Fallopian tube (tissue), 1 donor: ENCODE data around the genes TVP23B and FAM83G.

DNA sequence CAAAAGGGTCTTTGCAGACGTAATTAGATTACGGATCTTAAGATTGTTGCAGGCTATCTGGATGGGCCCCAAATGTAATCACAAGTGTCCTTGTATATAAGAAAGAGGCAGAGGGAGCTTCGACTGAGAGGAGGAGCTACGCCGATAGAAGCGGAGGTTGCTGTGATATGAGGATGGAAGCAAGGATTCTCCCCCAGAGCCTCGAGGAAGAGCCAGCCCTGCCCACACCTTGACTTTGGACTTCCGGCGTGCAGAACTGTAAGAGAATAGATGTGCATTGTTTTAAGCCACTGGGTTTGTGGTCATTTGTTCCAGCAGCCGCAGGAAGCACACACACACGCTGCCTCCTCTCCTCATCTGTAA, 10.5 kb upstream of the RAI1 start:
- PRO-cap: no peak

DNA sequence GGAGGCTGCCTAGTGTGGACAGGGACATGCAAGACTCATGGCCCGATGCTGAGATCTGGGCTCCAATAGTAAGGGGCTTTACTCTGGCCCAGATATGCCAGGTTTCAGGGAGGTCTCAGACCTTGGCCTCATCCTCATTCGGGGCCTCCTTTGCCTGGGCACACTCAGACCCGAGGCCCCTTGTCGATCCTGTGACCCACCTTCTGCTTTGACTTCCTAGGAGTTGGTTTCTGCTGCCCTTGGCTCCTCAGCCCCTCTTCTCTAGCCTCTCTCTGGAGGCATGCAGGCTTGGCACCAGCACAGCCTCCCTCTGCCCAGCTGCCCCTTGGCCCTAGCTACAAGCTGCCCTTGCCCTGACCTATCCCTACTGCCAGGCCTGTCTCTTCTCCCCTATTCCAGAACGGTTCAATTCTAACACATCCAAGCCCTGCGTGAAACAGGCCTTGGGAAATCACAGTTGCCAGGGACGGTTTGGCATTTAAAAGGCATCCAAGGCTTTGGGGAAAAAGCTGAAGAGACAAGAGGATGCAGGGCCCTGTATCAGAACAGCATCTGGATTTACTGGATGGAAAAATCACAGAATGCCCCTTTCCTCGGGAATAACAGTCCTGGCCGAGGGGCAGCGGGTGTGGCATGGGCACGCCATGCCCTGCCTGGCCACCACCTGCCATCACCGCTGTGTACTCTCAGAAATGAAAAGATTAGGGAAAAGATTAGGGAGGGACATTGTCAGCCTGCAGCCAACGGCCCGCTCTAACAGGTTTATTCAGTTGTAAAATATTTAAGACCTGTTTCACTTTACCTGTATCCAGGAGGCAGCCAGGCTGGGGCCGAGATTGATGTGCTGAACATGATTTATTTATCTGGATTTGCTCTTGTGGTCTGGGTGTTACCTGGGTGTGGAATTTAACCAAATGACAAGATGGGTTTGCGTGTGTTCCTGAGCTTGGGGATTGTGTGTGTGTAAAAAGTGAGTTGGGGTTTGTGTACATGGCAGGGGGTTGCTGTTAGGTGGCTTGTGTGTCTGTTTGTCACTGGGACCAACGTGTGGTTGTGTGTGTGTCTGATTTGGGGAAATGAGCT, 15.8 kb downstream of the RAI1 start:
- PRO-cap: bidirectional peak, plus-strand start at position 985 of the sequence, minus-strand start at position 755 of the sequence

DNA sequence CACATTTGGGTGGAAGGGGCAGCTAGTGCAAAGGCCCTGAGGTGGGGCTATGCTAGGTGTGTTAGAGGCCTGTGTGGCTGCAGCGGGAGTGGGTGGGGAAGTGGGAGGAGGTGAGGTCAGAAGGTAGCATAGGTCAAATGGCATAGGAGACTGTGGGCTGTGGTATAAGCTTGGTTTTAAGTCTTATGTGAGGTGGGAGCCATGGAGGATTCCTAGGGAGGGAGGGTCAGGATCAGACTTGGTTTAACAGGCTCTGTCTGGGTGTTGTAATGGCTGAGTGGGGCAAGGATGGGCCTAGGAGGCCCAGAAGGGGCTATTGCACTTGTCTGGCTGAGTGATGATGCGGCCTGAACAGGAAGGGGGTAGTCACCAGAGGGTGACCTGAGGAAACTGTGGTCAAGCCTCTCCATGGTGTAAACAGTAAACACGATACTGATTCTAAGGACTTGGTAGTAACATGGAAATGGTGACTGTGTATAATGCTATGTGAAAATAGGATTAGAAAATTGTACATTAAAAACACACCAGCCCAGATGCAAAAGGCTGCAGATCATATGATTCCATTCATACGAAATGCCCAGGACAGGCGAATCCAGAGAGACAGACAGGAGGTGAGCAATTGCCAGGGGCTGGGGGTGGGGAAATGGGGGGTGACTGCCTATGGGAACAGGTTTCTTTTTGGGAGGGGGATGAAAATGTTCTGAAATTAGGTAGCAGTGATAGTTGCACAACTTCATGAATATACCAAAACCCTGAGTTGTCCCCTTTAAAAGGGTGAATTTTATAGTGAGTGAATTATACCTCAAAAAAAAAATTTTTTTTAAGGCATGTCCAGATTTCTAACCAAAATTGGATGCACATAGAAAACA, 31.3 kb downstream of the RAI1 start:
- PRO-cap: no peak

DNA sequence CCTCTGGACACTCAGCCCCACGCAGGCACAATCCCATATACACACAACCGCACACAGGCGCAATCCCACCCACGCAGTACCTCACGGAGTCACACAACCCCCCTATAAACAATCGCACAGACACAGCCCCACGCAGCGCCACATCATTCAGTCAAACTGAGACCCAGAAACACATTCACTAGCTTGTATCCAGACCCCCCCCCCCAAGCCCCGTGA, 41.8 kb downstream of the RAI1 start:
- PRO-cap: no peak

DNA sequence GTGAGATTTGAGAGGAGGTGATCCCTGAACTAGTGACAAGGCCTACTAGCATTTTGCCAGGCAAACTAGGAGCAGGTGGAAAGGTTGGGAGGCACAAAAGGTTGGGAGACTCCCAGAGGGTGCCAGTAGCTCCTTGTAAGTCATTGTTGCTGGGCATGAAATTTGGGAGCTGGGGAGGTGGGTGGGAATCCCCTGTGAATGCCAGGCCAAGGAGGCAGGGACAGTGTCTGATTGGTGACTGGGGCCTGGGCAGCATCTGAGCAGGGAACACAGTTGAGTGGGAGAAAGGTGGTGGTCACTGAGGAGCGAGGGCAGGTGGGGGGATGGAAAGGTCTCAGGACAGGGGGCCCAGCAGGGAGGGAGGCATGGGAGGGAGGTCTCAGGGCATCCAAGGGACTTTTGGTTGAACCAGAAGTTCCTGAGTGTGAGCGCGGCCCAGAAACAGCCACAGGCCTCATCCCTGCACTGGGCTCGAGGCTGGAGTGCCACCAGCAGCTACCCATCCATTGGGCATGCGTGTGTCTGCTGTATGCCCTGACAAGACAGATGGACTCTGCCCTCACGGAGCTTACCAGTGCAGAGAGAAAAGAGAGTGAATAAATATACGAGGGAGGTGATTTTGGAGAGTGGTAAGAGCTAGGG, 75.1 kb downstream of the SREBF1 start:
- PRO-cap: no peak

GRCh38 chr17:17795986-17796676, 40.7 kb downstream of the SREBF1 start:
- PRO-cap: no peak

- PRO-cap: bidirectional peak, plus-strand start at chr17:17812865, minus-strand start at chr17:17812835
Observed at GRCh38 chr17:17812618-17813420, 24.0 kb downstream of the SREBF1 start.

GRCh38 chr17:17814810-17815535, 21.8 kb downstream of the SREBF1 start:
- PRO-cap: no peak

GRCh38 chr17:17827796-17828101, 9.0 kb downstream of the SREBF1 start:
- PRO-cap: no peak

DNA sequence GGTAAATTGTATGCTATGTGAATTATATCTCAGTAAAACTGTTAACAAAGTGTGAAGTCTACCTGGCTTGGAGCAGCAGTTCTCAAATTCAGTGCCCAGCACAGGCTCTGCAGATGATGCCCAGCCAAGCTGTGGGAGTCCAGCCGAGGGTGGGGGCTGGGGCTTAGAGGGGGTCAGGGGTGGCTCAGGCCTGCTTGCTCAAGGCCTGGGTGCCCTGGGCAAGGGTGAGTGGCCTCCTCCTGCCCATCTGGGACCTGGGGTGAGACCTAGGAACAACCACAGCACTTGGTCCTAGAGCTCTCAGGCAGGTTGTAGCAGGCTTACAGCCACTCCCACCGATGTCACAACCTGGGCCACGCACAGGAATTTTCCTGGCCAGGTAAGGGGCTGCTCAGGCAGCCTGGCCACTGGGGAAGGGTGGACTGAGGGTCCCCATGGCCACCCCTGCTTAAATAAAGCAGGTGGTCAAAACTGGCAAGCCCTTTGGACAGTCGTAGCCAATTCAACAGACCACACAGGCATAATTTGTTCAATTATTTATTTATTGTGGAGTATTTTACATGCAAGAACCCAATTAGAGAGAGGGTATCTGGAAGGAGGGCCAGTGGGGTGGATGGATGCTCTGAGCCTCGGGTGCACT, 6.3 kb upstream of the SREBF1 start:
- PRO-cap: no peak

- PRO-cap: no peak
Observed at GRCh38 chr17:18043828-18044292, 4.7 kb downstream of the GID4 start.

- PRO-cap: no peak
Observed at GRCh38 chr17:18067179-18067748, 20.5 kb upstream of the DRG2 start.

GRCh38 chr17:18070844-18071392, 16.8 kb upstream of the DRG2 start:
- PRO-cap: bidirectional peak, plus-strand start at chr17:18071208, minus-strand start at chr17:18071071

GRCh38 chr17:18208067-18209039, 17.1 kb upstream of the LLGL1 start:
- PRO-cap: no peak

GRCh38 chr17:18316032-18316714, 1.1 kb downstream of the SMCR8 start:
- PRO-cap: no peak

DNA sequence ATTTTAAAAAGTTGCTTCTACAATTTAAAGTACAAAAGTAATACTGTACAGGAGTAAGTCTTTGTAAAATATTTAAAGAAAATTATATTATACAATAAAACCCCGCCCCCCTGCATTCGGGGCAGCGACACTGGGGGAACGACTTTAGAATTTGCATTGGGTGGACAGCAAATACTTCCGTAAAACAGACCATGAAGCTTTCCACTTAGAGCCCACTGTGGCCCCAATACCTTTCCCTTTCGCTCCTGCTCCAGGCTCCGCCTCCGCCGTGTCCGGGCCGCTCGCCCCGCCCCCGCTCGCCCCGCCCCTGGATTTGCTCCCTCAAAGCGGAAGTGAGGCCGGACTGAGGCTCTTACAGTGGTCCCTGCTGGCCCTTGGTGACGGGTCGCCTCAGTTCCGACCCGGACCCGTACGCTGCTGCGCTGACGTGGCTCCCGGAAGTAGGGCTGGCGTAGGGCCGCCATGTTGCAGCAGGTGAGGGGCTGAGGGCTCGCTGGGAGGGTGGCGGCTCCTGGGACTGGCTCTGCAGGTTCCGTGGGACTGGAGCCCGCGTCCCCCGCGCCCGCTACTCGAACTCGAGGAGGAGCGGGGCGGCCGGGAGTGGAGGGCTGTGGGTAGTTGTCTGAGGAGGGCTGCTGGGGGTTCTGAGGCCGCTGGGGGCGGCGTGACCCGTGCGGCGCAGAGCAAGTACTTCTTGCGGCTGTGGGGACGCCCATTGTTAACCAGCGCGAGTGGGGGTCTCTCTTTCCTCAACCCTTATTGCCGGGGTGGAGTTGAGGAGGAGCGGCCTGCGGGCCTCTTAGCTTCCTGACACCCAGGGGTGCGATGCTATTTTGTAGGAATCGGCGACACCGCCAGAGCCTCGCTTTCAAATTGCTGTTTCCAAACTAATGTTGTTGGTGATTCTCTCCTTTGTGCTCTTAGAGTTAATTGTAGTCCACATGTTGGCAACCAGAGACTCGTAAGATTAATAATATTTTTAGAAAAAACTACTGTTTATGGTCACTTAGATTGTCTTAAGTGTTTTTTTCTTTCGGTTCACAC, at the start of gene TVP23B:
Gene TVP23B, plus strand, starts transcription at position 352 of the 1,044 bp plus-strand sequence.
- PRO-cap: bidirectional peak, plus-strand start at position 439 of the sequence, minus-strand start at position 247 of the sequence; unidirectional peak, plus-strand start at position 831 of the sequence

DNA sequence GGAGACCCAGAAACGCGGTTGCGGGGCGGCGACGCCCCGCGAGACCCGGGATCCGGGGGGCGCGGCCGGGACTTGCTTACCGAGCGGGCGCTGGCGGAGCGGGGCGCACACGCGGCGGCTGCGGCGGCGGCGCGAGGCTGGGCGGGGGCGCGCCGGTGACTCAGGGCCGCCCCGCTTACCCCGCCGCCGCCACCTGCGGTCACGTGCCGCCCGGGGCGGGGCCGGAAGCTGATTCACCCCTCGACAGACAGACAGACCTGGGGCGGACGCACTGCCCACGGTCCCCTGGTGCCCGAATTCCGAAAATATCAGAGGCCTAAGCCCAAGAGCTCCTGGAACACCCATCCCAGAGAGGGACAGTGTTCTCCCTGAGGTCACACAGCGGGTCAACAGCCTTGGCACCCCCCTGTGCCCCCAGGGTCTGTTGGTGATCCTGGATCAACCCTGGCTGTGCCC, at the start of gene FAM83G:
Gene FAM83G, minus strand, starts transcription at position 136 of the 456 bp plus-strand sequence.
- PRO-cap: bidirectional peak, plus-strand start at position 250 of the sequence, minus-strand start at position 205 of the sequence

GRCh38 chr17:19021400-19022018, 16.9 kb upstream of the FAM83G start:
- PRO-cap: no peak

DNA sequence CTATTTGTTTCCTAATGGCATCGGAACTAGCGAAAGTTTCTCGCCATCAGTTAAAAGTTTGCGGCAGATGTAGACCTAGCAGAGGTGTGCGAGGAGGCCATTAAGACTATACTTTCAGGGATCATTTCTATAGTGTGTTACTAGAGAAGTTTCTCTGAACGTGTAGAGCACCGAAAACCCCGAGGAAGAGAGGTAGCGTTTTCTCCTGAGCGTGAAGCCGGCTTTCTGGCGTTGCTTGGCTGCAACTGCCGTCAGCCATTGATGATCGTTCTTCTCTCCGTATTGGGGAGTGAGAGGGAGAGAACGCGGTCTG, 15.0 kb upstream of the GRAP start:
- PRO-cap: no peak

DNA sequence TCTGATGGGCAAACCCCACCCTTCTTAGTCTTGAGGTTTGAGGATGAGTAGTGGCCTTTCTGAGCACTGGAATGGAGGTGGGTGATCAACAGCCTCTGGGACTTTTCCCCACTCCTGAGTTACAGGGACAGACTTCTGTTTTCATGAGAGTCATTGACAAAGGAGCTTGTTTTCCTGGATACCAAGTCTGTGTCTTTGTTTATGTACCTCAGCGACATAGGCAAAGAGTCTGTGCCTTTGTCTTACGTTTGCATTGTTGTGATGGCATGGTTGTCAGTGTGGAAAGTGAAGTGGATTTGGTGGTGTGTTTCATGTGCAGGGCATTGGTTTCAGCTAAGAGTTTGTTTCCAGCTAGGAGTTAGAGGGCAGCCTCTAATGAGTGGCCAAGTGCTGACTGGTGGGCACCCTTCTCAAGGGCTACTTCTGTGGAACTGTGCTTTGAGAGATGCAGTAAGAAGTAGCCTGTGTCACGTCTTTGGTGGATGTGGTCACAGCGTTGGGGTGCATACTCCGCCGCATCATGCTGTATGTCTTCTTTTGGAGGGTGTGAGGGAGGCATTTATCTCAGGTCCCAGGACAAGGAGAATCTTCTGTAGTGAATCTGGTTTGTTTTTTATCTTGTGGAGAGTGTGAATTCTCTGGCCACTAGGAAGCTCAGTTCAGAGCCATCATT, 17.6 kb downstream of the EPN2 start:
- PRO-cap: unidirectional peak, minus-strand start at position 116 of the sequence